GM23248 (cell line): ENCODE measurements around a stretch of chr20.

DNA sequence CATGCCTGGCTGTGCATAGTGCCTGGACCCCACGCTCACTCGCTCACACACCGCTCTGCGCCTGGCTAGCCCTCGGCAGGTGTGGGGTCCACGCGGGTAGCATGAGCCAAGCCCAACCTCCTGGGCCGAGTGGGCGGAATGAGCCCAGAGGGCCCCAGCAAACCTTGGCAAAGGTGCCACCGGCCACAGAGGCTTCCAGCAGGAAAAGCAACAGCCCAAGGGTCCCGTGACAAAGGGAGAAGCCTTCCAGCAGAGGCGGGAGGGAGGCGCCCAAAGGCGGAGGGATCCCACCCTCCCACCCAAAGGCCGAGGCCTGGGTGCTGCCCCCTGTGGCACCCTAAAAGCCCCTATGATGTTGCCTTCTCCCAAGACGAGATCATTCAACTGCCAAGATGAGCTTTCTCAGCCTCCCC, 19.5 kb upstream of the CHRNA4 start:
- RAMPAGE, long total RNA: no peak

- RAMPAGE, long total RNA: no peak
Observed at GRCh38 chr20:63409860-63410191, 48.7 kb upstream of the CHRNA4 start.

DNA sequence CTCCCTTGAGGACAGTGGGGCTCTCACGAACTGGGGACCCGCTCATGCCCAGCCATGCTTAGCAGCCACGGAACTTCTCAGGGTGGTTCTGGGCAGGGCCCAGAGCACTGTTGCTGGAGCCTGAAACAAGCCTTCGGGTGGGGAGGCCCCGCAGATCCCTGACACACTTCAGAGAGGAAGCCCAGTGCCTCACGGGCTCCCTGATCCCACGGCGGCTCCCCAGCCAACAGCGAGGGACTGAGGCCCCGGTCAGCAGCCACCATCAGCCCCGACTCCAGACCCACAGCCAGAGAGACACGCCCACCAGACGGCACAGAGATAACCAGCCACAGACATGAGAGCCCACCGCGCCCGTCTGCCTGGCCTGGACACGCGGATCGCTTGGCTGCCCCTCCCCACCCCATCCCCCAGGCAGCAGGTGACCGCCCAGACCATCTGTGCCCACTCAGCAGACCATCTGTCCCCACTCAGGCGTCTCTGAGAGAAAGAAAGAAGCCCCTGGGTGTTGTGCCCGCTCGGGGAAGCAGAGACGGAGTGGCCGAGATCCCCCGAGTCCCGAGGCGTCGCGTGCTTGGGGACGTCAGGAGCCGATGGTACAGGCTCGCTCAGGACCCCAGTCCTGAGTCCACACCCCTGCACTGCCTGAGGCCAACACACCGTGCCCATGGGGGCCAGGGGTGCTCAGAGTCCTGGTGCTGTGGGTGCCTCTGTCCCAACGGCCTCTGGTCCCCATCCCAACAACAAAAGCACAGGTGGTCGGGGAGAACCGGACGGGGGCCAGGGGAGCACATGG, 55.5 kb upstream of the CHRNA4 start:
- RAMPAGE, long total RNA: no peak

GRCh38 chr20:63567777-63568331, 6.2 kb downstream of the HELZ2 start:
- RAMPAGE, long total RNA: no peak

DNA sequence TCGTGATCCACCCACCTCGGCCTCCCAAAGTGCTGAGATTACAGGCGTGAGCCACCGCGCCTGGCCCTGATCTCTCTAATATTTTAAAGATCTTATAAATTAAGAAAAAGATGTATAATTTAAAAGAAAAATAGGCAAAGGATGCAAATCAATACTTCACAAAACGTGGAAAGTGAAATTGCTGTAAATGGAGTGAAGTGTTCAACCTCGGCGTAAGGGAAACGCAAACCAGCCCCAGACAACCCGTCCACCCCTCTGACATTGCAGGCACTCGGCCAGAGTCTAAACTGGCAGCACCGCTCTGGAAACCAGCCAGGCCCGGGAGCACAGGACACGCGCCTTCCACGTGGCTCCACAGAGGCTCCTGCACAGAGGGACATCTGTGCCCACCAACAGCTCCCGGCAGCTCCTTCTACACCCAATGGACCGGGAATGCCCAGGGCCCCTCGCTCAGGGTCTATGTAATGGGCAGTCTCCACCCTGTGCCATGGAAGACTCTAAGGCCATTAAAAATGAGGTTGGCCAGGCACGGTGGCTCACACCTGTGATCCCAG, 3.2 kb upstream of the HELZ2 start:
- RAMPAGE, long total RNA: no peak

GRCh38 chr20:63685446-63686297, 10.8 kb upstream of the TNFRSF6B start:
- RAMPAGE, long total RNA: no peak

DNA sequence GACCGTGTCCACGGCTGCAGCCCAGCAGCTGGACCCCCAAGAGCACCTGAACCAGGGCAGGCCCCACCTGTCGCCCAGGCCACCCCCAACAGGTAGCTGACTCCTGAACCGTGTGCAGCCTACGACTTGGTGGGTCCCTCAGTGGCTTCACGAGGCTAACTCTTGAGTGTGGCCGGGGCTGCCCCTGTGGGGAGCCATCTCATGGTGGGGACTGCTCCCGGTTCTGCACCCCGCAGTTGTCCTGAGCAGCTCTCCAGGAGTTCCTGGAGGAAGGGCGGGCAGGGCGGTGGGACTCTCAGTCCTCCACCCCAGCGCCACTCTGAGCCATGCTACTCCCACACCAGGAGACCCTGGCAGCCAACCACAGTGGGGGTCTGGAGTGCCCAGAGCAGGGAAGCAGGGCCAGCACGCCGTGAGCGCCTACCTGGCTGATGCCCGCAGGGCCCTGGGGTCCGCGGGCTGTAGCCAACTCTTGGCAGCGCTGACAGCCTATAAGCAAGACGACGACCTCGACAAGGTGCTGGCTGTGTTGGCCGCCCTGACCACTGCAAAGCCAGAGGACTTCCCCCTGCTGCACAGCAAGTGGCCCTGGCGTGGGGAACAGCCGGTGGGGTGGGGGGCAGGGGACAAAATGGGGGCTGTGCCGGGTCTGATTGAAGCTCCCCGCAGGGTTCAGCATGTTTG, 1.9 kb upstream of the TNFRSF6B start:
- RAMPAGE, long total RNA: no peak

GRCh38 chr20:63698792-63699784, 2.6 kb downstream of the TNFRSF6B start:
- RAMPAGE, long total RNA: no peak

GRCh38 chr20:63708233-63709225, 690 bp downstream of the ZGPAT start:
- RAMPAGE, long total RNA: no peak

DNA sequence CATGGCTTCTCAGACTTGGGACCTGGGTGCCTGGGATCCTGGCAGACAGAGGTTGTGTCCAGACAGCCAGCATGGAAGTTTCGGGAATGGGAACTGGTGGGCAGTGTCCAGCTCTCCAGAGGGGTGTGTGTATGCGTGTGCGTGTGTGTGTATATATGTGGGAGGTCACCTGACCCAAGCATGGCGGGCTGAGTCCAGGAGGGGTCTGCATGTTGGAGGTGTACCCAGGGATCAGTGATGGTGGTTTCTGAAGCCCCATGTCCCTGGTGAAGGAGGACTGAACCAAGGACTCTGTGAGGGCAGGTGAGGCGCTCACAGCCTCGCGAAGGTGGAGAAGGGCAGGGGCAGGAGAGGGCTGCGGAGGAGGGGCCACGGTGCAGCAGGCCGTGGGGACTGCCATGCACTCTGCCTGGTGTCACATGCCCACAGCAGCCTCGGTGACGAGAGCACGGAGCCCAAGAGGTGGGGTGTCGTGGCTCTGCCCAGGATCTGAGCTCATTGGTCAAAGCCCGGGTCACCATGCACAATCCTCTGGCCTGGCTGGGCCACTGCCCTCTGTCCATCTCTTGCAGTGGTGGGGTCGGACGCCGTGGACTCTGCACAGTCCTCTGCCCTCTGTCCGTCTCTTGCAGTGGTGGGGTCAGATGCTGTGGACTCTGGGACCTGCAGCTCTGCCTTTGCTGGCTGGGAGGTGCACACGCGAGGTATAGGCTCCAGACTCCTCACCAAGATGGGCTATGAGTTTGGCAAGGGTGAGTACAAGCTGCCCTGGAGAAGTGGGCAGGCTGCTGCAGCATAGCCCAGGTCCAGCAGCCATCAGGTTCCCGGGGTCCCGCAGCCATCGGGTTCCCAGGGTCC, 2.2 kb upstream of the LIME1 start:
- RAMPAGE, long total RNA: no peak

DNA sequence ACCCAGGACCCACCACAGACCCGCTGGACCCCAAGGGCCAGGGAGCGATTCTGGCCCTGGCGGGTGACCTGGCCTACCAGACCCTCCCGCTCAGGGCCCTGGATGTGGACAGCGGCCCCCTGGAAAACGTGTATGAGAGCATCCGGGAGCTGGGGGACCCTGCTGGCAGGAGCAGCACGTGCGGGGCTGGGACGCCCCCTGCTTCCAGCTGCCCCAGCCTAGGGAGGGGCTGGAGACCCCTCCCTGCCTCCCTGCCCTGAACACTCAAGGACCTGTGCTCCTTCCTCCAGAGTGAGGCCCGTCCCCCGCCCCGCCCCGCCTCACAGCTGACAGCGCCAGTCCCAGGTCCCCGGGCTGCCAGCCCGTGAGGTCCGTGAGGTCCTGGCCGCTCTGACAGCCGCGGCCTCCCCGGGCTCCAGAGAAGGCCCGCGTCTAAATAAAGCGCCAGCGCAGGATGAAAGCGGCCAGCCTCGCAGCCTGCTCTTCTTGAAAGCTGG, 887 bp upstream of the SLC2A4RG start:
- RAMPAGE, long total RNA: no peak

GRCh38 chr20:63791651-63792148, 39.4 kb downstream of the ZBTB46 start:
- RAMPAGE, long total RNA: no peak

- RAMPAGE, long total RNA: no peak
Observed at GRCh38 chr20:63847438-63848576, 13.5 kb upstream of the ABHD16B start.

DNA sequence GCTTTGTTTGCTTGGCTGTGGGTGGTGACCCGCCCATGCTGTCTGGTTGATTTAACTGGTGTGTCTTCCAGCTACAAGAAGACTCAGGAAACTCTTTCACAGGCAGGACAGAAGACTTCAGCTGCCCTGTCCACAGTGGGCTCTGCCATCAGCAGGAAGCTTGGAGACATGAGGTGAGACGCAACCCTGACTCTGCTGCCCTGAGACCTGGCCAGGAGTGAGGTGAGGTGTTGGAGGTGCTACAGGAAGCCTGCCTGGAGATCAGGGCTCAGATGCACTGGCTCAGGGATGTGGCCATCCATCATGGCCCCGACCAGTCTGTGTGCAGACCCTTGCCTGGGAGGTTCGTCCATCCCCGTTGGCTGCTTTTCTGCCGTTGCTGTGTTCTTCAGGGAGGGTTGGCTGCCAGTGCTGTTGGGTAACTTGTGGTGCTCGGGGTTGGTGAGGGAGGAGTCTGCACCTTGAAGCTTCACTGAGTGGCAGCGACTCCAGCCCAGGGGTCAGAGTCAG, 12.2 kb upstream of the DNAJC5 start:
- RAMPAGE, long total RNA: no peak

GRCh38 chr20:63938425-63938877, 17.8 kb downstream of the UCKL1 start:
- RAMPAGE, long total RNA: no peak

DNA sequence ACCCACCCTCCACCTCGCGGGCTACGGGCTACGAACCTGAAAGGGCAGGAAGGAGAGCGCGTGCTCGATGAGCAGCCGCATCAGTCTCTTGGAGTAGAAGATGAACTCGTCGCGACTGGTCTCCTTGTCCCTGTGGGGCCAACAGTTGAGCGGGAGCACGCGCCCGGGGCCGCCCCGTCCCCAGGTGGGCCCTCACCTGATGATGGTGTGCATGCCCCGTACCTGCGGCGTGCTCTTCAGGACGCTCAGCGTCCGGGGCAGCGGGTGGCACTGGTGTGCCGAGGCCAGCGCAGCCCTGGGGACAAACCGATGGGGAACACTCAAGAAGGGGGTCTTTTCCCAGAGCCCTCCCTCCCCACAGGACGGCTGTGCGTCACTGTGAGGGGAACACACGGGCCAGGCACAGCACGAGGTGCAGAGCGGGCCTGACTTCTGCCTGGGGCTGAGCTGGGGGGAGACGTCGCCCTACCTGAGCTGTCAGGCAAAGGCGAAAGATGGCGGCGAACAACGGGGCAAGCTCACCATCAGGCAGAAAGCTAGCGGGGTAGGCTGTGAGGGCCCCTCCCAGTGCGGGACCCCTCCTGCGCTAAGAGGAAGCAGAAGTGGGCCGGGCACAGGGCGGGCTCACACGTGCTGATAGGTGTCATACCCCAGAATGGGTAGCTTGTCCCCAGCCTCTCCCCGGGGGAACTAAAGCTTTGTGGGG, 15.1 kb downstream of the UCKL1 start:
- RAMPAGE, long total RNA: no peak

DNA sequence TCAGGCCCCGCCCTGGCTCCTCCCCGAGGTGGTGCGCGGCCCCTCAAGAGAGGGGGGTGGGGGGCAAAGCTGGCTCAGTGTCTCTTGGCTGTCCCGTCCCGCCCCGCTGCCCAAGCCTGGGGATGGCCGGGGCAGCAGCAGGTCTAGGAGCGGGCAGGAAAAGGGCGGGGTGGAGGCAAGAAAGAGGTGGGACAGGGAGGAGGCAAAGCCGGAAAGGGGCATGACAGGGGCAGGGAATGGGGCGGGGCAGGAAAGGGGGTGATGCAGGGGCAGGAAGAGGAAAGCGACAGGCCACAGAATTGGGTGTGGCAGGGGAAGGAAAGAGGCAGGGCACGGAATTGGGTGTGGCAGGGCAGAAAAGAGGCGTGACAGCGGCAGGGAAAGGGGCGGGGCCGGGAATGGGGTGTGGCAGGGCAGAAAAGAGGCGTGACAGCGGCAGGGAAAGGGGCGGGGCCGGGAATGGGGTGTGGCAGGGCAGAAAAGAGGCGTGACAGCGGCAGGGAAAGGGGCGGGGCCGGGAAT, 14.5 kb downstream of the UCKL1 start:
- RAMPAGE, long total RNA: no peak

DNA sequence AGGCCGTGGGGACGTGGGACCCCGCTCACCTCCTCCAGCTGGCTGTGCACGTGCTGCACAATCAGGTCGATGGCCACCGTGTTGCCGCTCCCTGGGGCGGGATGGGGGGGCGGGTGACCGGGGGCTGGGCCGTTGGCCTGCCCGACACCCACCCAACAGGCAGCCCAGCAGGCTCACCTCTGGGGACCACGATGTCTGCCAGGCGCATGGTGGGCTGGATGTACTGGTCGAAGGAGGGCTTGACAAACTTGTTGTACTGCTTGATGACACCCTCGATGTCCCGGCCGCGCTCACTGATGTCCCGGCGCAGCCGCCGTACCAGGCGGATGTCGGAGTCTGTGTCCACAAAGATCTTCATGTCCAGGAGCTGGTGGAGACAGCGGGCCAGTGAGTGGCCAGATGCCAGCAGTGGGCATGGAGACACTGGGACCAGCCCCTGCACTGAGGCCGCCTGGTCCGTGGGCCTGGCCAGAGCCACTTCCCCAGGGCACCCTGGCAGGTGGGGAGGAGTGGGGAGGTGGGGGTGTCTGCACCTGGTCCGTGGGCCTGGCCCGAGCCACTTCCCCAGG, 11.8 kb downstream of the UCKL1 start:
- RAMPAGE, long total RNA: no peak

DNA sequence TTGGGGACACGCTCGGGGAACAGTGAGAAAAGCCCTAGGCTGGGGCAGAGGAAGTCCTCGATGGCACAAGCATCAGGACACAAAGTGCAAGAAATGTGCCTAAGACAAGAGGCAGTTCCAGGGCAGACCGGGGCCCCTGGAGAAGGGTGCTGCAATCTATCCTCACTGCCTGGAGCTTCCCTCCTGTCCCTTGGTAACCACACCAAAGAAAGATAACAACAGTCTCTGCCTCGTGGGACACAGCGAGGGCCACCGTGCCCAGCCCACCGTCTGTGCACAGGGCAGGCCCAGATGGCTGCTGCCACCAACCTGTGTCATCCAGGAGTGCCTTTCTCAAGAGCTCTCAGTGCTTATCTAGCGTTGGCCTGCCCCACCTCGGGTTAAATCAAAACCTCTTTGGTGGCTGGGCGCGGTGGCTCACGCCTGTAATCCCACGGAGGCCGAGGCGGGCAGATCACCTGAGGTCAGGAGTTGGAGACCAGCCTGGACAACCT, 1.6 kb downstream of the UCKL1 start:
- RAMPAGE, long total RNA: no peak

GRCh38 chr20:63975008-63975497, 4.4 kb downstream of the SAMD10 start:
- RAMPAGE, long total RNA: no peak